Lower leg skin (tissue), 2 donors: ENCODE results near the gene CKB.

GRCh38 chr14:102455381-102455633 lies 54.3 kb downstream of the ANKRD9 start:
- PRO-cap, result unidirectional peak, minus-strand start at chr14:102455449
- RAMPAGE, long total RNA, 2 experiments, result no peak in any of the 2 experiments

- PRO-cap, result bidirectional peak, plus-strand start at chr14:102509316, minus-strand start at chr14:102509202
- RAMPAGE, long total RNA, 2 experiments, result no peak in any of the 2 experiments
Observed at GRCh38 chr14:102508751-102509414, 693 bp downstream of the ANKRD9 start.

GRCh38 chr14:102510754-102511165 lies 1.2 kb upstream of the ANKRD9 start:
- PRO-cap, result bidirectional peak, plus-strand start at chr14:102511048, minus-strand start at chr14:102510923
- RAMPAGE, long total RNA, 2 experiments, result no peak in any of the 2 experiments

- PRO-cap, result no peak
- RAMPAGE, long total RNA, 2 experiments, result no peak in any of the 2 experiments
Observed at GRCh38 chr14:102544054-102544294, 34.4 kb upstream of the ANKRD9 start.

DNA sequence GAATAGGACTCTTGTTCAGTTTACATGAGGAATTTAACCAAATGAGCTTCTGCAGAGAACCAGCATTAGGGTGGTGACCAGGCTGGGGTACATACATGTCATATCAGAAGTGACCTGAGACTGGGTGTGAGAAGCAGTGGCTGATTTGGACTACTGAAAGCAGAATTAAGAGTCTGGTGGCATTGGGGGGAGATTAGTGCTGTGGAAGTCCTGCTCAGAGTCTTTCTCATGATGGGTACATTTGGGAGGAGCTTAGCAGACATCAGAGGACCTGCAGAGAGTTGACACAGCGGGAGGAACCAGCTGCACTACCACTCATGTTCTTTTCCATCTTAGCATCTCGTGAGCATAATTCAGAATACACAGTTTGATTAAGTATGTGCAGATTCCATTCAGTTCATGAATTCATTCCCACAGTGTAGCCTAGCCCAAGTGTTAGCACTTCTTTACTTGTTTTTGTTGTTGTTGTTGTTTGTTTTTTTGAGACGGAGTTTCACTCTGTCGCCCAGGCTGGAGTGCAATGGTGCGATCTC lies 21.8 kb downstream of the TRAF3 start:
- PRO-cap, result no peak
- RAMPAGE, long total RNA, 2 experiments, result no peak in any of the 2 experiments

DNA sequence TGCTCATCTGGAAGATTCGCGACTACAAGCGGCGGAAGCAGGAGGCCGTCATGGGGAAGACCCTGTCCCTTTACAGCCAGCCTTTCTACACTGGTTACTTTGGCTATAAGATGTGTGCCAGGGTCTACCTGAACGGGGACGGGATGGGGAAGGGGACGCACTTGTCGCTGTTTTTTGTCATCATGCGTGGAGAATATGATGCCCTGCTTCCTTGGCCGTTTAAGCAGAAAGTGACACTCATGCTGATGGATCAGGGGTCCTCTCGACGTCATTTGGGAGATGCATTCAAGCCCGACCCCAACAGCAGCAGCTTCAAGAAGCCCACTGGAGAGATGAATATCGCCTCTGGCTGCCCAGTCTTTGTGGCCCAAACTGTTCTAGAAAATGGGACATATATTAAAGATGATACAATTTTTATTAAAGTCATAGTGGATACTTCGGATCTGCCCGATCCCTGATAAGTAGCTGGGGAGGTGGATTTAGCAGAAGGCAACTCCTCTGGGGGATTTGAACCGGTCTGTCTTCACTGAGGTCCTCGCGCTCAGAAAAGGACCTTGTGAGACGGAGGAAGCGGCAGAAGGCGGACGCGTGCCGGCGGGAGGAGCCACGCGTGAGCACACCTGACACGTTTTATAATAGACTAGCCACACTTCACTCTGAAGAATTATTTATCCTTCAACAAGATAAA lies 17.0 kb upstream of the AMN start:
- PRO-cap, result no peak
- RAMPAGE, long total RNA, 2 experiments, result no peak in any of the 2 experiments

- PRO-cap, result no peak
- RAMPAGE, long total RNA, 2 experiments, result no peak in any of the 2 experiments
Observed at GRCh38 chr14:102931932-102933151, 9.9 kb downstream of the AMN start.

GRCh38 chr14:103014414-103015344 lies 42.7 kb downstream of the CDC42BPB start:
- PRO-cap, result unidirectional peak, plus-strand start at chr14:103014673
- RAMPAGE, long total RNA, 2 experiments, result no peak in any of the 2 experiments

- PRO-cap, result unidirectional peak, plus-strand start at chr14:103056626; unidirectional peak, plus-strand start at chr14:103056752
- RAMPAGE, long total RNA, 2 experiments, result no peak in any of the 2 experiments
Observed at GRCh38 chr14:103056208-103056890, 1.0 kb downstream of the CDC42BPB start.

DNA sequence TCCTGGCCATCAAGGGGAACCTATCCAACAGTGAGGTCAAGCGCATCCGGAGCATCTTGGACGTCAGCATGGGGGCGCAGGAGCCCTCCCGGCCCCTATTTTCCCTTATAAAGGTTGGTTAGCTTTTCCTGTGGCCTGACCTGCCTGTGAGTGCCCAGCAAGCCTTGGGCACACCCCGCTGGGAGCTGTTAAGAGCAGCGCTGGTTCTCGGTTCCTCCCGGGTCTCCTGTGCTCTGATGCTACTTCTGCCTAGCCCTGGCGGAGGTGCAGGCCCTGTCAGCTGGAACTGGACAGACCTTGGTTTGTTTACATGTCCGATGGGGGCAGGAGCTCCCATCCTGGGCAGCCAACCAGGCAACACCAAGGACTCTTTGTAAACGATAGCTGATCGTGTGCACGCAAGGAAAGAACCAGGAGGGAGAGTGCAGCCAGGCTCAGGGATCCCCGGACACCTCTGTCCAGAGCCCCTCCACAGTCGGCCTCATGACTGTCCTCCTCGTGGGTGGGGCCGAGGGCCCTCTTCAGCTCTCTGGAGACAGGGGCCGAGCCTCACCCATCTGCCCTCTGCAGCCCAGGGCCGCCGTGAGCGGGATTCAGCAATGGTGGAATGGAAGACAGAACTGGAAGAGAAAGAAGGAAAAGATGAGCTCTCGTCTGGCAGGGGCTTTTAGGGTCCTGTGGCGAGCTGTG lies 12.1 kb downstream of the TNFAIP2 start:
- PRO-cap, result no peak
- RAMPAGE, long total RNA, 2 experiments, result no peak in any of the 2 experiments

- PRO-cap, result no peak
- RAMPAGE, long total RNA, 2 experiments, result no peak in any of the 2 experiments
Observed at GRCh38 chr14:103137693-103138431, 14.6 kb downstream of the TNFAIP2 start.

DNA sequence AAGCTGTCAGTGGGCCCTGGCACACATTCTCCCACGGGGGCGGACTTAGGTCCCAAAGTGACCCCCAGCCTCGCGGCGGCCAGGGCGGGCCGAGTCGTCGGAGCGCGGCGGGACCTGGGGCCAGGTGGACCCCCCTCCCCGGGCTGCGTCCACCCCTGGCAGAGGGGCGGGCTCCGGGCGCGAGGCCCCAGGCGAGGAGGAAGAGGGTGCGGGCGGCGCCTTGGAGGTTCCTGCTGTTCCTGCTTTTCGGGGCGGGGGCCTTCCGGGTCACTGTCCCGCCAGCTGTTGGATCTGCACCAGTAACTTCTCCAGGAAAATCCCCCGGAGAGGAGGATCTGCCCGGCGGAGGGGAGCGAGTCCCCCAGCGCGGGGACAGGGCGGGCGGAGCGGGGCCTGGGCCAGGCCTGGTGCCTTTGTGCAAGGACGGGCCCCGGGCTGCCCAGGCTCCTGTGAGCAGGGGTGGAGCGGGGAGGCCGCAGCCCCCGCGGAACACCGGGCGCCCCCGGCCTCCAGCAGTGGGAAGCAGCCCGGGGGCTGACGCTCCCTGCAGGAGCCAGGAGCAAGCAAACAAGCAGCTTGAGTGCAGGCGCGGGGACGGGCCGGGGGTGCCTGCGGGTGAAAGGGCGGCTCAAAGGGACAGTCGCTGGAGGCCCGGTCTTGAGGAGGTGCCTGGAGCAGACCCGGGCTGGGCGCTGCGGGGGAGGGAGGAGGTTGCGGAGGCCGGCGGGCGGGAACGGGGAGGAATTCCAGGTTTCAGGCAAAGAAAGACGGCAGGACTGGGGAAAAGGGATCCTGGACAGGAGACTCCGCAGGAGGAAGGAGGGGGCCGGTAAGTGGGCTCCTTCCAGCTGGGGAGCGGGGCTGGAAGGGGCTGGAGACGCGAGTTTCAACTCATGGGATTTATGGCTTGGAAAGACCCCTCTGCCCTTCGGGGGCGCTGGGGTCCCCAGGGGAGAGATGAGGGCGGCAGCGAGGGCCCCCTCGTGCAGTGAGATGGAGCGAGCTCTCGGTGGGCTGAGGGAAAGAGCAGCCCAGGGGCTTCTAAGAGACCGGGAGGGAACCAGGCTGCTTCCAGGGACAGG lies 15.5 kb downstream of the TNFAIP2 start:
- PRO-cap, result no peak
- RAMPAGE, long total RNA, 2 experiments, result no peak in any of the 2 experiments

GRCh38 chr14:103273711-103274332 lies 60.2 kb upstream of the EIF5 start:
- PRO-cap, result no peak
- RAMPAGE, long total RNA, 2 experiments, result no peak in any of the 2 experiments

DNA sequence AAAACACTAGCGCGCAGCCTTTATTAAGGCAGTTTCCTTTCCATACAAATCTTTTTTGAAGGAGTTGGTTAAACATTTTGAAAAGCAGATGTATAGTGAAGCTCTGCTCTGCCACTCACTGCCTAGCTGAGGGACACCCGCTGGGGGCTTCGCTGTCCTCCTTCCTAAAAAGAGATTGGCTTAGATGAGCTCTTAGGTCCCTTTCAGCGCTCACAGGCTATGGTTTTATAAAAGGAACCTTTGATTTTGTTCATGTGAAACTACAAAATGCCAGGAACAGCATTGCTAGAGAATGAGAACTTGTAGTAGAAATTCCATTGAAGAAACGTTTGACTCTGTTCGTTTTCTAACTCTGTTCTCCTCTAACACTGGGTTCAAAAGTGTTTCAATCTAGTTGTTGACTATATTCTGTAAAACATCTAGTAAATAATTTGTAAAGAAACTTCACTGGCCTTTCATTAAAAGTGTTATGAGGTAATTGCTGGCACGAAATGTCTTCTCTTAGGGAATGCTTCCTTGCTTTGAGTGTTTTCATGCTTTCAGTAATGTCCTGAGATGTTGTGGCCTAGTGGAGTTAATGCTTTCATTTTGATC lies 1.5 kb downstream of the MARK3 start:
- PRO-cap, result no peak
- RAMPAGE, long total RNA, 2 experiments, result no peak in any of the 2 experiments

DNA sequence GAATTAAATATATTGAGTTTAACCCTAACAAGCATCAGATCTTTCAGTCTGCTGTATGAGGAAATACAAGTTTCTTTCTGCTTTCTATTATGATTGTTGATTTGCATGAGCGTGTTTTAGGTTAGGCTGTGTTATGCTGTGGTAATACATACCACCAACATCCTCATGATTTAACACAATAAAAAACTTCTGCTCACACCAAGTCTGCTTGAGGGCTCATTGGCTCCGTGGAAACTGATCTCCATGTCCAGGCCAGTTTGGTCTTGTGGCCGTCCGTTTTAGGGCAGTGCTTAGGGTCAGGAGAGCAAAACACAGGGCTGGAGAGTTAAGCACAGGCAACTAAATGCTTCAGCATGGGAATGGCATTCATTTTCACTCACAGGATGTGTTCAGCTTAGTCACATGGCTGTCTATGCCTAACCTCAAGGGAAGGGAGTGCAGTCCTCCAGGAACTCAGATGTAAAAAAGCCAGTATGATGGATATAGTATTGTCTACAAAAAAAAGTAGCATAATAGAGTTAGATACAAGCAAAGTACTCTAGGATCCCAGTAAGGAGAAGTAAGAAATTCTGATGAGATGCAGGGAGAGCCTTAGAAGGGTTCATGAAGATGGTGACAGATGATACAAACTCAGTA lies 16.2 kb downstream of the MARK3 start:
- PRO-cap, result no peak
- RAMPAGE, long total RNA, 2 experiments, result no peak in any of the 2 experiments

DNA sequence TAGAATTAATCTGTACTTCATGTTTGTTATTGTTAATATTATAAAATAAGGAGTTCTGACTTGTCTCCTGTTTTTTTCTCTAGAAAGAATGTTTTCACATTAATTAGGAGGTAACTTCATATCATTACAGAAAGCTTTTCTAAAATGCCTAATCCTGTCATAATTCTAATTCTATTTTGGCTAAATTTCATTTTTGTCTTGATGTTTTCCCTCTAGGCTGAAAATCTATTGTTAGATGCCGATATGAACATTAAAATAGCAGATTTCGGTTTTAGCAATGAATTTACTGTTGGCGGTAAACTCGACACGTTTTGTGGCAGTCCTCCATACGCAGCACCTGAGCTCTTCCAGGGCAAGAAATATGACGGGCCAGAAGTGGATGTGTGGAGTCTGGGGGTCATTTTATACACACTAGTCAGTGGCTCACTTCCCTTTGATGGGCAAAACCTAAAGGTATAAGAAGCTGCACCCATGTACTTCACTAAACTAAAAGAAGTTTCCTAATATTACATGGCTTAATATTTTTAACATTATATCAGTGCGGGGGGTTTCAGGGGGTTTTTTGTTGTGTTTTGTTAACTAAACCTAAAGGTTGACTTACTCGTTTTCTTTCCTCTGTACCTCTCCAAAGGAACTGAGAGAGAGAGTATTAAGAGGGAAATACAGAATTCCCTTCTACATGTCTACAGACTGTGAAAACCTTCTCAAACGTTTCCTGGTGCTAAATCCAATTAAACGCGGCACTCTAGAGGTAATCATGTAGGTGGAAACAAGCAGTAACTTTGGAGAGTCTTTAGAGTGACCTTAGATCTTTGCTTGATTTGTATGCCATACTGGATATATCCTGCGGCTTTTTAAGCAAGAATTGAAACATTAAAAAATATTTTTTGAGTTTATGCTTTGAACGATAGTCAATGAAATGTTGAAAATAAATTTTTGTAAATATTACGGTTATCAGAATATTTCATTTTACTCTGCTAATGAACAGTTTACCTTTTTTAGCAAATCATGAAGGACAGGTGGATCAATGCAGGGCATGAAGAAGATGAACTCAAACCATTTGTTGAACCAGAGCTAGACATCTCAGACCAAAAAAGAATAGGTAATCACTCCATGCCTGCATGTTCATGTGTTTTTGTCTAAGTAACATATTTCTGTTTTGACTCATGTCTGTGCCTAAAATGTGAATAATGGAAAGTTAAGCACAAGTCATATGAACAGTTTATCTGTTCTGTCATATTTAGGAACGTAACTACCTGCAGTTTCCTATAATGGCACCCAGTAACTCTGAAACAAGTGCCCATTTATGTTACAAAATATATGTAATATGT lies 56.8 kb downstream of the CKB start:
- PRO-cap, result no peak
- RAMPAGE, long total RNA, 2 experiments, result start-site peak on the plus strand in 1 of 2 experiments, centred at position 903 of the sequence, 7 reads per replicate

DNA sequence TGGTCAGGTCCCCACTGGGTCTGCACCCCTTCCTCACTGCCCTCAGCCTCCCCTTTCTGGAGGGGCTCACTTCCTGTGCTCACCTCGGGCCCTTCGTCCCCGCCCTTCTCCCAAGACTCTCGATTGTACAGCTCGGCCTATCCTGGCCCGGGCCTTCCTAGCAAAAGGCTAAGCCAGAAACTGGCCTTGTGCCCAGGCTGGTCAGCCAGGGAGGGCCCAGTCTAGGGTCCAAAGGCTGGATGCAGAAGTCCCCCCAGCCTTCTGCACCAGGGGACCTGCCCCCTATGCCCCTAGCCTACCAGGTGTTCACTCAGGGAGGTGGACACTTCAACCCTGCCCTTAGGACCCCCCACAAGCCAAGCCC lies 4.5 kb downstream of the CKB start:
- PRO-cap, result no peak
- RAMPAGE, long total RNA, 2 experiments, result no peak in any of the 2 experiments

DNA sequence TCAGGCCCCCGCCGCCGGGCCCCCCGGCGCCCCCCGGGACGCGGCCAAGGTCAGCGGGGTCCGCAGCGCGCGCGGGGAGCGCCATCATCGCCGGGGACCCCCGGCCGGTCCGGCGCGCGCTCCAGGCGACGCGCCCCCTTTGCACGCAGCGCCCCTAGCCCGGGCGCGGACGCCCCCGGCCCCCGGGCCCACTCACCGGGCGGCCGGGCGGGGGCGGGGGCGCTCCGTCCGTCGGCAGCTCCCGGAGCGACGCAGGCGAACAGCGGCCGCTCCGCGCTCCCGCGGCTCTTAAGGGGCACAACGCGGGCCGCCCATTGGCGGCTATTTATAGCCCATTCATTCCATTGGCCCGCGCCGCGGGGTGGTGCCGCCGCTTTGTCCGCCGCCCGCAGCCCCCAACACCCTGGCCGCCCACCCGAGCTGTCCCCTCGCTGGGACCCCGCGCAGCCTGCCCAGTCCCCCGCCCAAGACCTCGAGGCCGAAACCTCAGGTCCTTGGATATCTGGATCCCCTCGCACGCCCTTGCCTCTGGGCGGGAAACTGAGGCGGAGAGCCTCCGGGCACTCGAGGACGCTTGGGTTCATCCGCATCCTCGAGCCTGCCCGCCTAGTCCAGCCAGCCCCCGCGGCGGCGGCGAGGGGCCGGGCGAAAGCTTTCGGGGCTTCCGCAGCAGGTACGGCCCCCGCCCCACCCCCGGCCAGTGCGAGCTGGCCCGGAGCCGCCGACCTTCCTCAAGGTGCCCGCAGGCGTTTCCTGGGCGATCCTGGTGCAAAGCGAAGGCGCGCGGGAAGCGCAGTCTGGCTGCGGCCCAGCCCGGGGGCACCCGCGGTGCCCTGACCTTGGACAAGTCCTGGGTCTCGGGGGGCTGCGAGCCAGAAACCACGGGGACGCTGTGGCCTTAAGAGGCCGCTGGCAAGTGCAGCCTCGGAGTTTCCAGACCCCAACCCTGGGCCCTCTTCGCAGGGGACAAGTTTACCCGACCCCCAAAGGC lies at the start of gene CKB:
Gene CKB, minus strand, starts transcription at position 261 of the 991 bp plus-strand sequence.
- PRO-cap, result unidirectional peak, minus-strand start at position 261 of the sequence
- RAMPAGE, long total RNA, 2 experiments, result no peak in any of the 2 experiments

DNA sequence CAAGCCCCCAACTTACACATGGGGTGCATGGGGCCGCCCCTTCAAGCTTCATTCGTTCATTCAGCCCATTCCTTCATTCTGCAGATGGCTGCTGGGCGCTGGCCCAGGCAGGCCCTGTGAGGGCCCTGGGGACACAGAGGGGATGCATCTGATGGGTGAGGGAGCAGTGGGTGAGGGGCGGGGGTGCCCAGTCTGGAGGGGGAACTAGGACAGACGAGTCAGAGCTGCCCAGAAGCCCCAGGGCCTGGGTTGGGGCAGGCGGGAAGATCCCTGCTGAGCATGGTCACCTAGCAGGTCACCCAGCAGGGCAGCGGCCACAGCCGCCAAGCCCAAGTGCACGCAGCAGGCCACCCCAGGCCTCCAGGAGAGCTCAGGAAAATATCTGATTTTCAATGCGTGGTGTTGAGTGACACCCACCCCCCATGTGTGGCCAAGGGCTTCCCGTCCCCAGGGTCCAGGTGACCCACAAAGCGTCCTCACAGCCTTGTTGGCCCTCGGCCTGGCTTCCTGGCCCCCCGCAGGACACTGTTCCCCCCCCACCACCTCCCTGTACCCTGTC lies 14.2 kb downstream of the TRMT61A start:
- PRO-cap, result no peak
- RAMPAGE, long total RNA, 2 experiments, result no peak in any of the 2 experiments

GRCh38 chr14:103561270-103561780 lies 1.1 kb downstream of the BAG5 start:
- PRO-cap, result no peak
- RAMPAGE, long total RNA, 2 experiments, result no peak in any of the 2 experiments